ENCODE measurements around the gene NELL2.

GRCh38 chr12:39683001-39683578 is 57.1 kb downstream of the C12orf40 start:
- RRBS = no CpG with 5 or more reads among the region's 5 CpGs

DNA sequence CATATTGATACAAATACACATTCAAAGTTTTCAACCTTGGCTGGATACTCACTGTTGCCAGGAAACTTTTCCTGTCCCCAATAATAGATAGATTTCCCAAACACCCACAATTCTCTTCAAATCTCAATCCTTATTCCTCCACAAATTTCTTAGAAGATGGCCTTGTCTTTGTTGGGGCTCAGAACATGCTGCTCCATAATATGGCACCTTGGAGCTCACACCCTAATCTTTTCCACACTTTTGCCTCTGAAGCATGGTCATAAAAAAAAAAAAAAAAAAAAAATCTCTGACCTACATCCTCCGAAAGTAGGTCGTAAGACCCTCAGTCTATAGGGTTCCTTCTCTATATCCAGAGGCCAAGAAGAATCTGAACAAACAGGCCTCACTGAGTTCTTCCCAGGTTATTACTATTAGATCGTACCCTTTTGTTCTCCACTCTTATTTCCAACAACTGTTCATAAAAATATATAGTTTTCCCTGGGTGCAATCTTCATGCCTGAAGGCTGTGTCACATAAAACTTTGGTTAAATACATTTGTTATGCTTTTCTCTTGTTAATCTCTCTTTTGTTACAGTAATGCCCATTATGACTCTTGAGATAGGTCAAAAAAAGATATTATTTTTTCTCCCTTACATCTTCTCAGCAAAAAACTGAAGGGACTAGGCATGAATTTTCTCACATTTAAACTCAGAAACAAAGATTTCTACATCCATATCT is 207.8 kb downstream of the C12orf40 start:
- RRBS = no CpG with 5 or more reads among the region's 3 CpGs

DNA sequence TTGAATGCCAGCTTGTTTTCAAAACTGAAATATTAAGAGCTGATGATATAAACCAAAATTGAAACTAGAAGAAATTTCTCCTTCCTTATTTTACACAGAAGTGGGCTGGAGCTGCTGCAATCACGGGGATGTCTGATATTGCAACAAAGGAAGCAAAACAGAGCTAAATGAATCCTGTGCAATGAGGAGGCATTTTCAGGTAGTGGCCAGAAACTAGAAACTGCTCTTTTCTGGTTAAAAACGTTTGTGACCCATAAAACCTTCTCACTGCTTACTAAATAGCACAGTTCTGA is 16.1 kb upstream of the LRRK2 start:
- RRBS = no CpG with 5 or more reads among the region's 2 CpGs

DNA sequence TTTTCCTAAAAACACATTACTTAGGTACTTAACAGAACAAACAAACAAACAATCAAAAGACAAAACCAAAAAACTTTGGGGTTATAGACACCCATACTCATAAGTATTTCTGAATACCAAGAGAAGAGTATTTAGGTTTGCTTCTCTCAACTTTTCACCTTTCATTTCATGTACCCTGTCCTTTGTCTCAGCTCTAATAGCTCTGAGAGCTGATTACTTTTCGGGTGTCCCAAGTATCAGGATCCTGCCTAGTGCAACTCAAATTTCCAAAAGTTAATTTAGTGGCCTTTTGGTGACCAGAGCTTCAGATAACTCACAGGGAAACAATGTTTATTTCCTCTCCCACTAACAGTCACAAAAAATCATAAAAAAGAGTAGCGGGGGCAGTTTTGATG is 826 bp upstream of the LRRK2 start:
- RRBS = no CpG with 5 or more reads among the region's 2 CpGs

DNA sequence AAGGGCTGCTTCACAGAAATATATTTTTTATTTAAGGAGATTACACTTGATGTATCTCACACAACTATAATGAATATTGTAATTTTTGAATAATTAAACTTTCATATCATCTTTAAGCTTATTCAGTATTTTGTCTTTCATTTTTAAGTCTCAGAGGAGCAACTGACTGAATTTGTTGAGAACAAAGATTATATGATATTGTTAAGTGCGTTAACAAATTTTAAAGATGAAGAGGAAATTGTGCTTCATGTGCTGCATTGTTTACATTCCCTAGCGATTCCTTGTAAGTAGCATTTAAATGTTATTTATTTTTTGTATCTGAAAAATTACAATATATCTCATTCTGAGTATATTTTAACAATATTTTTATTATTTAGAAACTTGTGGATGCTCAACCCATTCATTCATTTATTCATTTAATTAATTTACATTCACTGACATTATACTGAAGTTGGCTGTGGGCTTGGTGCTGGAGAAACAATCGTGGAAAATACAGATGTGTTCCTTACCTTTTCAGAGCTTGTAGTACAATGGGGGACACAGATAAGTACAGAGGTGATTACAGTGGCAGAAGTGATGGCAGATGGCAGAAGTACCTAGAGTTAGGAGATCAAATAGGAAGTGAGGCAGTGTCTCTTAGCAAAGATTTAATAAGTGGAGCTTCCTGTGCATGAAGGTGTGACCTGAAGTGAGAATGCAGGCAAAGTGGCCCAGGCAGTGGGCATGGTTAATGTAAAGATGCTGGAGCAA is 15.7 kb downstream of the LRRK2 start:
- RRBS = no CpG with 5 or more reads among the region's 3 CpGs

DNA sequence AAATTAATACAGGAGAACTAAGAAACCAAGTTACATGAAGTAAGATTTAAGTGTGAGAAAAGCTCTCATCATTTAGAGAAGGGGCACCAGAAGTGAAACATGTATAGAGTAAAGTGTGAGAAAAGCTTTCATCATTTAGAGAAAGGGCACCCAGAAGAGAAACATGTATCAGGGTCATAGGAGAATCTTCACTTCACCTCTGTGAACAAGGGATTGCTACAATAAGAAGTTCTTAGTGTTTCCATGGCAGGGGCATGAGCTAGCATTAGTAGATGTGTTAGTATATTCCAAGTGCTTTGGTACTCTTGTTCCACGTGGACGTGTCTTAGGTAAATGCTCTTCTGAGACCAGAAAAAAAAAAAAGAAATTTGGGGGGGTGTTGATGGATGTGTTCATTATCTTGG is 132.3 kb upstream of the CNTN1 start:
- RRBS = no CpG with 5 or more reads among the region's 2 CpGs

DNA sequence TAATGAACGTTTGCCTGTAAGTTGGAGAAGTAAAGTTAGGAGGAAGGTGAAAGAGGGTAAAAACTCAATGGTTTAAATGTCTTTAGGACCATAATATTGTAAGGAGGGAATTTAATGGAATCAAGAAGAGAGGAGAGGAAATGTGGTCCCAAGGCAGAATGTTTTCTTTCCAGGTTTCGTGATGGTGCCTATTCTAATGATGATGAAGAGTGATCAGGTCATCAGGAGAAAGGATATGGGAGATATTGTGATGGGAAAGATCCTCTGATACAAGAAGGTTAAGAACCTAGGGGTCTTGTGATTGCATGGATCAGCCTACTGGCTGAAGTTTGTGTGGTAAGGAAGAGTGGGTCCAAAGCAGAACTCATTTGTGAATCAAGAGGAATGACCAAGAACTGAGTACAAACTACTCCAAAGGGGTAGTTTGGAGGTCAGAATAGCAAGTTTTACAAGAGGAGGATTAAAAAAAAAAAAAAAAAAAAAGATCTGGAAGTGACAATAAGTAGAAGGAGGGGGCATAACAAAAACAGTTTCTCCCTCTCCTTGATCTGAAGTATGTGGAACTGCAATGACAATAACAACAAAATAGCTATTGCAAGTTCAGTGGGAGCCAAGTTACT is 144.3 kb downstream of the PDZRN4 start:
- RRBS = no CpG with 5 or more reads among the region's 2 CpGs

DNA sequence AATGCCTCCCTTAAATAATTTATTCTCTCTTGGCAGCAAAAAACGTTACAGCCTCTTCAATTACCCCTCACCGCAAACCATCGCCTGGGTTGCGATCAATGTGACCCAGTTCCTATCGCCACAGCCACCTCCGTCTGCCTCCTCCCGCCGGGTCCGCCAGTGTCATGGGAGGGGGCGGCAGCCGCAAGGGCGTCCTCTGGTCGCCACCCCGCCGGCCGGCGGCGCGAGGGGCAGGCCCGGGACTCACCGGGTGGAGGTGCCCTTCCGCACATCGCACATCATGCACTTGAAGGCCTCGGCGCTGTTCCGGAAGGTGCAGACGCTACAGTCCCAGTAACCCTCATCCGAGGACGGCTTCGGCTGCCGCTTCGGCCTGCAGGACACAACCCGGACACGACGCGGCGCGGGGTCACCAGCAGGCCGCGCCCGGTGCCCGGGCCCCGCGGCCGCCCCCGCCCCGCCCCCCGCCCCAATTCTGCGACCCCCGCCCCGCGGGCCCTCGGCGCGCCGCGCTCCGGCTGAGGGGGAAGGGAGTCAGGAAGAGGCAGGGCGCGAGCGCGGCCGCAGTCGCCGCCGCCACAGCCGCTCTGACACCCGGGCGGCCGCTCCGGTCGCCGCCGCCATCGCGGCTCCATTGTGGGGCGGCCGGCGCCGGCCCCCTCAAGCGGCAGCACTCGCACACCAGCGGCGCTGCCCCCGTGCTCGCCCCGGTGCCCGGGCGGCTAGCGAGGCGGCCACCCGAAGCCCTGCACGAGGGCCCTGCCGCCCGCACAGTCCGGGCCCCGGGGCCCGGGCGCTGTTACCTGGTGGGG is 490 bp downstream of the YAF2 start:
- RRBS = 2% methylated on average over 62 of the region's 99 CpGs

GRCh38 chr12:42422162-42422680 is 96.3 kb downstream of the PPHLN1 start:
- RRBS = no CpG with 5 or more reads among the region's 3 CpGs

- RRBS = no CpG with 5 or more reads among the region's 7 CpGs
Observed at GRCh38 chr12:42587762-42588469, 1.6 kb downstream of the PRICKLE1 start.

DNA sequence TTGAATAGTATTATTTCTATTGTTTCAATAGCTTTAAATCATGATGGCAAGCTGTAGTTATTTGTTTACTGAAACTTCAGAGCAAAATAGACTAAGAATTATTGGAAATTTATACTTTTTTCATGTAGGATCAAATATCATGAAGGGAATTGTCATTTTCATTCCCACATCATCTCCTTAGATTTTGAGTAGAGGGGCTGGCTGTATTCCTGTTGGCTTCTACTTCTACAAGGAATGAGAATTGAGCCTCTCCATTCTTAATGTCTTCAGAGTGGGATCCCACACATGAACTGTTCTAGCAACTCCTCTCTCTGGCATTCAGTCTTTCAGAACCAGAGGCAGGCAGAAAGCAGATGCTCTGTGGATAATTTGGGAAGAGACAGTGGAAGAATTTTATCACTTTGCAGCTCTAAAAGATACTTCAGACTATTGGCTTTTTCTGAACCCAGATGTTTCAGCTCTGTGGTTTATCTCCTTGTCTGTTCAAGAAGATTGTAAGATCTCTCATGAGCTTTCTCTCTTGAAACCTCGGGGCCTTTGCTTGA is 106.7 kb upstream of the PRICKLE1 start:
- RRBS = no CpG with 5 or more reads among the region's 1 CpG

DNA sequence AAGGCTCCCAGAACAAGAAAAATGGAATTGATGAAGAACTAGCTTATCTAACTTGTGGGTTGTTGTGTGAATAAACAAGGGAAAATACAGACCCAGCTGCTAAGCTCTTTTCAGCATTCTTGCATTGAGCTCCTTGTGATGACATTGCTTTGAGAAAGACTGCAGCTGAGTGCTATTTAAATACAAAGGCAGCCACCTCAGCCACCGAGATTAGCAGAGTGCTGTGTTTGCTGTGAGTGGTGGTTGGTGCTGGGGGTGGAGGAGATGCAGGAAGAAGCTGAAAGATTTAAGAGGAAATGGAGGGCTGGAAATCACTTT is 396.0 kb upstream of the PRICKLE1 start:
- RRBS = no CpG with 5 or more reads among the region's 1 CpG

GRCh38 chr12:43858889-43859589 is 23.2 kb downstream of the TMEM117 start:
- RRBS = no CpG with 5 or more reads among the region's 7 CpGs

- RRBS = no CpG with 5 or more reads among the region's 3 CpGs
Observed at GRCh38 chr12:43936348-43937216, 100.7 kb downstream of the TMEM117 start.

DNA sequence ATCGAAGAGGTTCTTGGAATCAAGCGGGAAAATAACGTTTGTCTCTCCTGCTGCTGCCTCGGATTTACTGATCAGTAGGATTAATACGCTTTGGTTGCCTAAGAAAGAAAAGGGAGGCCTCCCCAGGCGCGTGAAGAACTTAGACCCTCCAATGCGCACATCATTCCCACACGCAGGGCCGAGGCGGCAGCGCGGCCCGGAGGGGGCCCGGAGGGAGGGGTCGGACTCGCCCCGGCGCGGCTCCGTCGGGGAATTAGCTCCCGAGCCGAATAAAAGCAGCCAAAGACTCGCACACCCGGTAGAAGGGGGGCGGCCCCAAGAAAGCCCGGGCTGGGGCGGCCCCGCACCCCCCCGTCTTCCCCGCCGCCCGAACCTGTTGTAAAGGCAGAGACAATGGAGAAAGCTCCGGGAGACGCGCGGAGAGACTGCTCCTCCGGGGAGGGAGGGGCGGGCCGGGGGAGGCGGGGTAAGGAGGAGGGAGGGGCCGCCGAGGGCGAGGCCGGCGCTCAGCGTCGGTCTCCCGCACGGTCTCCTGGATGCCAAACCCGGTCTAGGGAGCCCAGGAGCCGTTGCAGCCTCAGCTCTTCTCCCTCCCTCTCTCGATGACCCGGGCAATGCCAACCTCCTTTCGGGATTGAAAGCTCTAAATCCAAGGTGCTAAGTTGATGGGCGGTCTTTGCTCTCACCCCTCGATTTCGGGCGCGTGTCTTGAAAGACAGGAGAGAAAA is at the start of gene NELL2:
Gene NELL2 (minus strand): TSS at position 395 of the 728 bp plus-strand sequence.
- RRBS = 1% methylated on average over 29 of the region's 61 CpGs

DNA sequence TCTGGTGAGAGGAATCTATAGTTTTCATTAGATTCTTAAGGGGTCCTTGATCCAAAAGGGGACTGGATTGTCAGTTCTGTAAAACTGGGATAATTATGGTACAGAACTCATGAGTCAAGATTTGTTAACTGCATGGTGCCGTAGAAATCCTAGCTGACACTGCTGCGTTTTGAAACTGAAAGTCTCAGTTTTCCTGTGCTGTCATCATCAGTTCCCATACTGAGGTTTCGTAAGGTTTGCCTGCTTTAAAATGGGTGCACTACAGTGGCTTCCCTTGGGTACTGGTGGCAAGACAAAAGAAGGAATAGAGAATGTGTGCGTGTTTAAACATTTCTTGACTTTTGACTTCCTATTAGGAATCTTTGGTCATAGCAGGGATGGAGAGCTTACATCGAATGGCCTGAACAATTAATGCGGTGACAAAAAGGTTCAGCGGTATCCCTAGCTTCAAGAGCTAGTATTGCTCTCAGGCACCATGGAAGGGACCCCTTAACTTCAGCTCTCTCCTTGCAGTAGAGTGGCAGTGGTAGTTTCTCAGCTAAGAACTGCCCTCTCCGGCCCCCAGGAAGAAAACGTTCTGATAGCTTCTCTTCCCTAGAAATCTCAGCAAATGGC is 28.7 kb downstream of the ANO6 start:
- RRBS = no CpG with 5 or more reads among the region's 9 CpGs

DNA sequence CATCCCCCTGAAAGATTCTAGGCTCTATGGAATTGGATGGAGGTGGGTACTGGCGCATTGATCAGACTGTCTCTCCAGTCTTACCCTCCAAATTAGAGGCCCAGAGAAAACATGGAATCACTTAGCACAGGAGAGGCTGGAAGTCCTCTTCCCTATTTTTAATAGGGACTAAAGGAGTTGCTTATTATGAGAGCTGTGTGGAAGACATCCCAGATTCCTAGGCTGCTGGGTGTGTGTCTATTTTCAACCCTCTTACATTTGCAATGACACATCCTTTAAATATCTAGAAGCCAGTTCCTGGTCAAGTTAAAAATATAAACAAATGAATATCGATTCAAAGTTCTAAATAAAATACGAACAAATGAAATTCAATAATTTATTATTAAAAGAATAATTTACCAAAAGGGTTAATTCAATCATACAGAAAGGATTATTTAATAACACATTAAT is 58.2 kb upstream of the ARID2 start:
- RRBS = no CpG with 5 or more reads among the region's 3 CpGs

- RRBS = under 1% methylated on average over 21 of the region's 62 CpGs
Observed at GRCh38 chr12:45729095-45729585, 366 bp upstream of the ARID2 start.

DNA sequence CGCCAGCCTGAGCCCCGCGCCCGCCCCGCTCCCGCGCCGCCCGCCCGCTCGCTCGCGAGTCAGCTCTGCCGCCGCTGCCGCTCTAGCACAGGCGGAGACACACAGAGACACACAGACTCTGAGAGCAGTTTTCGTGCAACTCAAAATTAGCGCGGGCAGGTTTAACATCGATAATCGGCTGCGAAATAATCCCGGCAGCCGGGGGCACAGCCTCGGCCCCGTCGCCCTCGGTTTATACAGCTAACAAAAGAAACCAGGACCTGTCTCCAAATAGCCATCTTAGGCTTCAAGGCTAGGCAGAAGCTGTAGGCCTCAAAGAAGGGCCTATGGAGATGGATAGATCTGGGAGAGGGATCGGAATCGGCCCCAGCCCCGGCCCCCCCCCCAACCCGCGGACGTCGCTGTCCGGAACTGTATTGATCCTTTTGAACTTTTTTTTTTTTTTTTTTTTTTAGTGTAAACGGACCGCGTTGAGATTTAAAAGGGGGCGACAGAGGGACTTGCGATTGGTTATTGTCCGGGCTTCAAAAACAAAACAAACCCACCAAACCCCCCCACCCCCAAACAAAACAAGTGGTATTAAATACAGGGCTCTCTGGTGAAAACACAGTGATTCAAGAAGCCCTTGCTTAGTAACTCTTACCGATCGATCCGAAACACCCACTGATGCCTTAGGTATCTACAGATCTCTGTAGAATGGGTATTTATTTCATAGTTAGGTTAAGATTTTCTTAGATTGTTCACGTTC is 1.1 kb downstream of the ARID2 start:
- RRBS = 0% methylated on average over 4 of the region's 47 CpGs

- RRBS = no CpG with 5 or more reads among the region's 4 CpGs
Observed at GRCh38 chr12:45891567-45892291, 98.6 kb downstream of the SCAF11 start.